ENCODE results near the gene HDDC2.

DNA sequence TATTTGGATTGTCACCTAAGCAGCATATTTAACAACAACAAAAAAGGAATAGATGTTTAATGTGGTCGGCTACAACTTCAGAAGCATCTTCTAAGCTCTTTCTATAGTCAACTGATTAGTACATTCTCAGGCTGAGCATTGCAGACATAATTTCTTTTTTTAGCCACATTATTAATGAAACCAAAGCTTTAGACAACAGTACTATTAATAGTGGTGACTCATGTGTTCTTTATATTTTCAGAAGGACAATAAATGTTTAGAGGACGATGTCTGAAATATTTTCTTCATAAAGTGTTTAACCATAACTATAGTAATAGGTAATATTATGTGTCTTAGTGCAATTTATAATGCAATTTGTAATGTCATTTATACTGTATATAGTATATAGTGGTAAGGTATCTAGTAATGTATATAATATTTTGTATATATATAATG is 52.4 kb downstream of the TPD52L1 start:
- RRBS, result no CpG with 5 or more reads among the region's 2 CpGs

- RRBS, result 2% methylated on average over 35 of the region's 66 CpGs
Measured at GRCh38 chr6:125301459-125302550, at the start of gene HDDC2. HDDC2 (minus strand) TSS chr6:125301967.

GRCh38 chr6:125357571-125358078 is 55.9 kb upstream of the HDDC2 start:
- RRBS, result no CpG with 5 or more reads among the region's 7 CpGs

- RRBS, result 2% methylated on average over 7 of the region's 62 CpGs
Measured at GRCh38 chr6:125362911-125364351, 61.7 kb upstream of the HDDC2 start.

- RRBS, result no CpG with 5 or more reads among the region's 10 CpGs
Measured at GRCh38 chr6:125584472-125585119, 164.8 kb upstream of the HEY2 start.

GRCh38 chr6:125611527-125612130 is 137.8 kb upstream of the HEY2 start:
- RRBS, result no CpG with 5 or more reads among the region's 9 CpGs

DNA sequence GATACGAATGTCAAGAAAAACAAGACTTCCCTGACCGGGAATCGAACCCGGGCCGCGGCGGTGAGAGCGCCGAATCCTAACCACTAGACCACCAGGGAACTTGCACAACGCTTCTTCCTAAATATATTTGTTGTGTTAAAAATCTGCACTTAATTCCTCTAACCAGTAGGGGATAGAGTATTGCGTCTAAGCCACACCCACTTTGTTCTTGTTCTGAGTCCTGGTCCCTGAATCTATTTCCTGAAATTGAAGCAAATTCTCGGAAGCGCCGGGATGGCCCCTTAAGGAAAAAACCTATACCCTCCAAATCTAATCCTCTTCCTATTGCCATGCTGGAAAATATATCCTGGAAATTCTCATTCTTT is 10.6 kb upstream of the NCOA7 start:
- RRBS, result no CpG with 5 or more reads among the region's 14 CpGs

GRCh38 chr6:125789184-125789577 is 1.6 kb upstream of the NCOA7 start:
- RRBS, result no CpG with 5 or more reads among the region's 1 CpG

GRCh38 chr6:125827924-125828531 is 37.3 kb downstream of the NCOA7 start:
- RRBS, result no CpG with 5 or more reads among the region's 3 CpGs

- RRBS, result no CpG with 5 or more reads among the region's 6 CpGs
Measured at GRCh38 chr6:125899544-125900418, 56.8 kb upstream of the HINT3 start.

GRCh38 chr6:125918605-125919801 is 37.6 kb upstream of the HINT3 start:
- RRBS, result no CpG with 5 or more reads among the region's 15 CpGs

DNA sequence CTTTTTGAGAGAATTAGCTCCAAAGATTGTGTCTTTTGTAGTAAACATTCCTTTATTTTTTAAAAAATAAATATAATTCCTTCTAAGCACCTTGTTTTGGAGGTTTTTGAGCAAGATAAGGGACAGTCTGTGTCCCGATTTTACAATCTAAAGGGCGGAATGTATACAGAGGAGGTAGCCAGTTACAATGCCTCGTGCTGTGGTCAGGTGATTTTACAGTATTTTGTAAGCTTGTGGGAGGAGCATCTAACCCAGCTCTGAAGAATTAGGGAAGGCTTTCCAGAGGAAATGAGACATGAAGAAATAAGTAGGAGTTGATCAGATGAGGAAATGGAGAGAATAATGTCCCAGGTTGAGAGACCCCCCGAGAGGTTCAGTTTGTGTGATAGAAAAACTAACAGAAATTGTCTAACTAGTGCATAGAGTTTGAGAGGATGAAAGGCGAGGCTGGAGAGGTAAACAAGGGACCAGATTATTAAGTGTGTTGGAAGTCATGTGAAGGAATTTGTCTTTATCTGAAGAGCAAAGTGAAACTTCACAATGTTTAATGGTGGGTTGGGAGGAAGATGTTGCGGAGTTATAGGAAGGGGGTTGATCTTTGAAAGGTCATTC is 1.4 kb downstream of the HINT3 start:
- RRBS, result no CpG with 5 or more reads among the region's 6 CpGs

GRCh38 chr6:126063260-126064083 is 77.1 kb downstream of the TRMT11 start:
- RRBS, result no CpG with 5 or more reads among the region's 6 CpGs

- RRBS, result no CpG with 5 or more reads among the region's 2 CpGs
Measured at GRCh38 chr6:126095601-126096168, 109.3 kb downstream of the TRMT11 start.

DNA sequence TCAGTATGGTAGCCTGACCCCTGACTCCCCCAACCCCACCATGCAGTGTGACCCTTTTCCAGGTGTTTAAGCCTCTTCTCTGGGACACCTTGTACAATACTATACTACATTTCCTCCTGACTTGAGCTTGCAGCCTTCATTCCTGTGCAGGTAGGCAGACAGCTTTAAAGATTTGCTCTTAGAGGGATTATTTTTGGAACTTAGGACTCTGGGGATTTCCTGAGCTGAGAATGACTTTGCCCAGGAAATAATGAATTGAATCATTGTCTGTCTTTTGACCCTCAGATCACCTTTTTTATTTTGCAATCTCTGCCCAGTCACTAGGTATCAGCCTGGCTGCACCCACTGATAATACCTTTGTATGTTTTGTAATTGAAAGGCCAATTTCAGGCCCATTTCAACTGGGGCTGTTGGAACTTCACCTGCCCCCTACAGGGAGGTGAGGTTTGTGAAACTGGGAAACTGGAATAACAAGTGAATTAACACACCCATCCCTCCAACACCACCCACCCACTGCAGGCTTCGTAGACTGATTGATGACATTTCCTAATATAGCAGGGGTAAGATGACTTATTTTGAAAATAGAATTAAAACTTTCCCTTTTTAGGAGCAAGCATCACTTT is 157.2 kb upstream of the CENPW start:
- RRBS, result no CpG with 5 or more reads among the region's 1 CpG

DNA sequence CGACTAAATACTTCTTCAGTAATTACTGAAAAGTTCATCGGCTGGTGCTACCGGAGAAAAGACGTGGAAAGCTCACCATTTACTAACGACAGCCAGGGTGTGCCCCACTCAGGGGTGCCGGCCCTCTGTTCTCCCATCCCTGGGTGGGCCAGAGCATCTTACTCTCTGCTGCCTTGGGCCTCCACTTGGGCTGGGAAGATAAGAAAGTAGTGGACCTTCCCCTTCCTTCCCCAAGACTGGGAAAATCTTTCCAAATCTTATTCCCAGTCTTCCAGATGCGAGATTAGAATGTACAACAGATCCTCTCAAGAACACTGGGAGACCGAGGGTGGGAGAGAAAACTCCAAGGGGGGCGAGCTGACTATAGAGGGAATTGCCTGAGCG is 1.3 kb upstream of the RSPO3 start:
- RRBS, result 63% methylated on average over 4 of the region's 10 CpGs

DNA sequence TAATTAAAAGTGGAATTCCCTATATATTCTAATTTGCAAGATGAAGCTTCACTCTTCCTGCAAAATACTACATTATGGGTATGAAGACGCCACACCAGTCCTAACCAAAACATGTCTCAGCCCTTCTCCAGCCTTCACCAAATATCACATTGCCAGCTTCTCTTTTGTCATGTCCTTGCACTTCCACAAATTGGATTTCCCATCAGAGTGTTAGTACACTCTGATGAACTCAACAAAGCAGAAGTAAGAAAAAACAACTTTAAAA is 62.4 kb upstream of the RNF146 start:
- RRBS, result no CpG with 5 or more reads among the region's 1 CpG

GRCh38 chr6:127464004-127464624 is 4.9 kb upstream of the KIAA0408 start:
- RRBS, result no CpG with 5 or more reads among the region's 2 CpGs

DNA sequence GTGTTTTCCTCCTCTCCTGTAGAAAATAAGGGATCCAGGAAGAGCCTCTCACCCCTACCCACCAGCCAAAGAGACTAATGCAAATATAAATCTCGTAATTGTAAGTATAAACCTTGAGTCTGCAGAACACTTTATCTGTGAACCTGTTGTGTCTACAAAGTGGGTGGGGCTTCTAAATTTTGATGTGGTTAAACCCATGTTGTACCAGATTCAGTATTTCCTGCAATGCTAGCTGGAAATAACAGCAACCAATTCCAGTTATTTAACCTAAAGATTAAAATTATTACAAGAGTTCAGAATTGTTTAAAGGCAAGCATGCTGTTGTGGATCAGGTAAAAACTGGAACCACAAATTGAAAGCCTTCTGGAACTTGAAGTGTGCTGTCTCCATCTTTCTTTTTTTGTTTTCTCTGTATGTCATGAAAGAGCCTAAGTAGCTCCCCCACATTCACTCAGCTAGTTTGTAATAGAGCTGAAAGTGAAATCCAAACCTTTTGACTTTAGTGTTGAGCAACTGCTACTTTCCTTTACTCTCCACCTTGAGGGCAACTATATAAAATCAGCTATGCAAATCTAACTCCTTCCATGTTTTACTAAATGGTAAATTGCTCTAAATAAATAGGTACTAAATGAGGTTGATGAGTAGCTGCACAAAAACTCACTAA is 17.8 kb upstream of the THEMIS start:
- RRBS, result no CpG with 5 or more reads among the region's 1 CpG

DNA sequence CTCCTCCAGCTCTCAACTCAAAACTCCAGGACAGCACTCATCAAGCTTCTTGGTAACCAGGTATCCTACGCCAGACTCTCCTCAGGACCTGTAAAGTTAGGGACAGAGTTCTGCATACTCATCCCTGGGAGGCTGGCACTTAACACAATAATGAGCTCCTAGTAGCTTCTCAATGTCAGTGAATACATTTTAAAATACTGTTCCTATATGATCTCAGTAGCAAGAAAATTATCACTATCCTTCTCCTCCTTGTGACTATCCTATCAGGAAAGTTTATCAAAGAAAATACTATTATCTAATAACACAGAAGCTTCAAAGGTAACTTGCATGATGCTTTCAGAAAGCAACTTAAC is 240.3 kb downstream of the PTPRK start:
- RRBS, result no CpG with 5 or more reads among the region's 1 CpG

Data from non-pigmented ciliary epithelial cell (primary cell).